SJSA1 (cell line): ENCODE measurements around the gene HEATR9.

DNA sequence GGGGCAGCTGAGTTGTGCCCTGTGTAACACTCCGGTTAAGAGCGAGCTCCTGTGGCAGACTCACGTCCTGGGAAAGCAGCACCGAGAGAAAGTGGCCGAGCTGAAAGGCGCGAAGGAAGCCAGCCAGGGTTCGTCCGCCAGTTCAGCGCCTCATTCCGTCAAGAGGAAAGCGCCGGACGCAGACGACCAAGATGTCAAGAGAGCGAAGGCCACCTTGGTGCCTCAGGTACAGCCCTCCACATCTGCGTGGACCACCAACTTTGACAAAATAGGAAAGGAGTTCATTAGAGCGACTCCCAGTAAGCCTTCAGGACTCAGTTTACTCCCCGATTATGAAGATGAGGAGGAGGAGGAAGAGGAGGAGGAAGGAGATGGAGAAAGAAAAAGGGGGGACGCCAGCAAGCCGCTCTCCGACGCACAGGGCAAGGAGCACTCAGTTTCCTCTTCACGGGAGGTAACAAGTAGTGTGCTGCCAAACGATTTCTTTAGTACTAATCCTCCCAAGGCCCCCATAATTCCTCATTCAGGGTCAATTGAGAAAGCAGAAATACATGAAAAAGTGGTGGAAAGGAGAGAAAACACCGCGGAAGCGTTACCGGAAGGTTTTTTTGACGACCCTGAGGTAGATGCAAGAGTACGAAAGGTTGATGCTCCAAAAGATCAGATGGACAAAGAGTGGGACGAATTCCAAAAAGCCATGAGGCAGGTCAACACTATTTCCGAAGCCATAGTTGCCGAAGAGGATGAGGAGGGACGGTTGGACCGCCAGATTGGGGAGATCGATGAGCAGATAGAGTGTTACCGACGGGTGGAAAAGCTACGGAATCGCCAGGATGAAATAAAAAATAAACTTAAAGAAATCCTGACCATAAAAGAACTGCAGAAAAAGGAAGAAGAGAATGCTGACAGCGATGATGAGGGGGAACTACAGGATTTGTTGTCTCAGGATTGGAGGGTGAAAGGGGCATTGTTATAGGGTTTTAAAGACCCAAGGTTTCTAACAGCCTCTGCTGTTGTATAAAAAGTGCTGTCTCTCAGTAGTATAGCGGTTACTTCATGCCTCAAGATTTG lies 705 bp downstream of the ZNF830 start:
- RAMPAGE, long total RNA = no peak

- RAMPAGE, long total RNA = no peak
Measured at GRCh38 chr17:35011150-35012207, 31.2 kb downstream of the LIG3 start.

DNA sequence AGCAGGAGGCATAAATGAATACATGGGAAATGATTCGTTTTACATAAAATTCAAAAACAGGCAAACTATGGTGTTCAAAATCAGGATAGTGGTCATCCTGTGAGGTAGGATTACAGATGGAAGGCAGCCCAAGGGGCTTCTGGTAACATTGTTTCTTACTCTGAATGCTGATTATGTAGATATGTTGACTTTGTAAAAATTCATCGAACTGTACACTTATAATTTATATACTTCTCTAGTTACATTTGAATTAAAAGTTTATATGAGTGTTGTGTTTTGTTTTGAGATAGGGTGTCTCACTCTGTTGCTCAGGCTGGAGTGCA lies 24.9 kb downstream of the RFFL start:
- RAMPAGE, long total RNA = no peak

- RAMPAGE, long total RNA = no peak
Measured at GRCh38 chr17:35046437-35047069, 17.0 kb downstream of the RFFL start.

DNA sequence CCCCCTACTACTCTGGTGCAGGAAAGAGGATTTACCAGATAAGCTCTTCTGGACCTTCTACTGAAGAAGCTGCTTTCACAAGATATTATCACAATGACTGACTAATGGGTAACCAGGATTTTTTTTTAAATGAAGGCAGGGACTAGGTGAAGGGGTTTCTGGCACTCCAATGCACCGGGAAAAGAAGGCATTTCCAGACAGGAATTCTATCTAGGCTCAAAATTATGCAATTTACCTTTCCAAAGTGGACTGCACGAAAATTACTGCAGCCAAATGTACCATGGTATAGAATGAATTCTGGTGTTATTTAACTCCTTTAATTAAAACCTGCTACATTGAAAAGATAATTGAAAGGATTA lies 16.5 kb downstream of the RFFL start:
- RAMPAGE, long total RNA = no peak

- RAMPAGE, long total RNA = no peak
Measured at GRCh38 chr17:35051663-35052214, 11.8 kb downstream of the RFFL start.

DNA sequence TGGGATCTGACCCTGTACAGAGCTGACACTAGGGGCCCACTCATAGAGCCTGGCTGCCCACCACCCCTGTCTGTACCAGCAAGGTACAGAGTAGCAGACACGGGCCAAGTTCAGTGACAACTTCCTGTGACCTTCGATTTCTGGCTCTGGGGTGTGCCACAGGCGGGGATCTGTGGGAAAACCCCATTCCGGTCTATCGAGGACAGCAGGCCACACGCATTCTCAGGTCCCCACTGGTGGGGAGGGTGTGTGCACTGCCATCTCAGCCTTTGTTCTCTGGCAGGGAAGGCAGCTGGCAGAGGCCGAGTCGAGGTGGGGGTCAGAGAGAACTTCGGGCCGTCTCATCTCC lies 10.0 kb downstream of the NLE1 start:
- RAMPAGE, long total RNA = no peak

- RAMPAGE, long total RNA = no peak
Measured at GRCh38 chr17:35150888-35151635, 3.4 kb downstream of the UNC45B start.

- RAMPAGE, long total RNA = no peak
Measured at GRCh38 chr17:35244192-35244895, 1.5 kb downstream of the SLFN5 start.

- RAMPAGE, long total RNA = no peak
Measured at GRCh38 chr17:35254061-35254564, 11.2 kb downstream of the SLFN5 start.

DNA sequence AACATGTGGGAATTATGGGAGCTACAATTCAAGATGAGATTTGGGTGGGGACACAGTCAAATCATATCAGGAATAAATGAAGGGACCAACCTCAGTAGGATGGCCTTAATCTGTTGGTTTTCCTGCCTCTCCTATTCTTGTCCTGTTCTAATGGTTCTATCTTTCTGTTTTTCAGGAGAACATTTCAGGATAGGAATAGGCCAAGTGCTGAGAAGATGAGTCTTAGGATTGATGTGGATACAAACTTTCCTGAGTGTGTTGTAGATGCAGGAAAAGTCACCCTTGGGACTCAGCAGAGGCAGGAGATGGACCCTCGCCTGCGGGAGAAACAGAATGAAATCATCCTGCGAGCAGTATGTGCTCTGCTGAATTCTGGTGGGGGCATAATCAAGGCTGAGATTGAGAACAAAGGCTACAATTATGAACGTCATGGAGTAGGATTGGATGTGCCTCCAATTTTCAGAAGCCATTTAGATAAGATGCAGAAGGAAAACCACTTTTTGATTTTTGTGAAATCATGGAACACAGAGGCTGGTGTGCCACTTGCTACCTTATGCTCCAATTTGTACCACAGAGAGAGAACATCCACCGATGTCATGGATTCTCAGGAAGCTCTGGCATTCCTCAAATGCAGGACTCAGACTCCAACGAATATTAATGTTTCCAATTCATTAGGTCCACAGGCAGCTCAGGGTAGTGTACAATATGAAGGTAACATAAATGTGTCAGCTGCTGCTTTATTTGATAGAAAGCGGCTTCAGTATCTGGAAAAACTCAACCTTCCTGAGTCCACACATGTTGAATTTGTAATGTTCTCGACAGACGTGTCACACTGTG lies 15.8 kb downstream of the SLFN5 start:
- RAMPAGE, long total RNA = no peak

DNA sequence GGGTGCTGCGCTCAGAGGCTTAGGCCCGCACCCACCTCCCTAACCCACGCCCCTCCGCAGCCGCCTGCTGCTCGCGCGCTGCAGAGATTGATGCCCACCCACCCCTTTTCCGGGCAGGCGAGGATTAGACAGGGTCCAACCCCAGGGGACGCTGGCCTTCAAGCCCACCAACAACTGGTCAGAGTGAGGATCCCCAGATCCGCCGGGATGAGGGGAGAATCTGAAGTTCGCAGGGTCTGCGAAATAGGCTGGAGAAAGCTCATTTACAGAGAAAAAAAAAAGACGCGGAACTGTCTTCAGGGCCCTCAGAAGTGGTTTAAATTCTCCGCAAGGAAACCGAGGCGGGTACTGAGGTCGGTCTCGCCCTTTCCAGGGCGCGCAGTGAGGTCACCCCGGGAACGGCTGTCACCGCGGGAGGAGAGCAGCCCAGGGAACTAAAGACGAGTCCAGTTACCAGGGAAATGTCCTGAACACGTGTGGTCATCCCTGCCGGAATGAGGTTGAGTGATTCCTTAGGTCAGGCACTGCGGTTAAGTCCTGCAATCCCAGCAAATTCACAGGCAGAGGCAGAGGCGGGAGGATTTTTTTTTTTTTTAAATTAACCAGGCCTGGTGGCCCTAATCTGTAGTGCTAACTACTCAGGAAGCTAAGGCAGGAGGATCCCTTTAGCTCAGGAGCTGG lies 27.7 kb downstream of the SLFN11 start:
- RAMPAGE, long total RNA = no peak

DNA sequence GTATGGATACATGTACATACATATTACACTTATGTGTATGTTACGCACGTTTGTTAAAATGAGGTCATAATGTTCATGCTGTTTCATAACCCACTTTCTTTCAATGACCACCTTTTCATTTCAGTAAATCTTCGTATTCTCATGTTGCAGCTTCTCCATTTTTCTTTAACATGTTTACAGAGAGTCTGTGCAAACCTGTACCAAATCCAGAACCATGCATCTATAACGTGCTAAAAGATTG lies 1.2 kb upstream of the SLFN11 start:
- RAMPAGE, long total RNA = no peak

DNA sequence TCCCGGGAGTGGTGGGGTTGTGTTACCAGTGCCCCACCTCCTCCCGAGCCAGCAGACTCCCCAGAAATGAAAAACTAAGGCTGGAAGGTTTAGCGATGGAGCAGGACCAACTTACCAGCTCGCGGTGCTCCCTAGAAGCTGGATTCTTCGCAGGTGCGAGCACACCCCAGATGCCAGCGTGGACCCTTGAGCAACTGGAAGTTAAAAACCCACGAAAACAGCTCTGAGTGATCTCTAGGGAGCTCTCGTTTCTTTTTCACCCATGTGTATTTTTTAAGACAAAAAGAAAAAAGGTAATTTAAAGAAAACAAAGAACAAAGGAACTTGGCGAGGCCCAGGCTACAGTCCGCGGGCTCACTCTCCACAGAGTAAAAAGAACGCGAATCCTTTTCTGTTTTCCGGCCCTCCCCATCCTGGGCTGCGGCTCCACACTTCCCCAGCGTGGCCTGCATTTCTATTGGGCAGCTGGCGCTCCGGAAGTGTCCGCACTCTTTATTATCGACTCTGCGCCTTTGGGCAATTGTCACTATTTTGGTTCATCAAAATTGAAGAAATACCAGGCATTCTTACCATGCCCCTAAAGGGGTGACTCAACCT lies 588 bp upstream of the SLFN12 start:
- RAMPAGE, long total RNA = no peak

- RAMPAGE, long total RNA = no peak
Measured at GRCh38 chr17:35479932-35480414, 31.4 kb upstream of the SLFN13 start.

DNA sequence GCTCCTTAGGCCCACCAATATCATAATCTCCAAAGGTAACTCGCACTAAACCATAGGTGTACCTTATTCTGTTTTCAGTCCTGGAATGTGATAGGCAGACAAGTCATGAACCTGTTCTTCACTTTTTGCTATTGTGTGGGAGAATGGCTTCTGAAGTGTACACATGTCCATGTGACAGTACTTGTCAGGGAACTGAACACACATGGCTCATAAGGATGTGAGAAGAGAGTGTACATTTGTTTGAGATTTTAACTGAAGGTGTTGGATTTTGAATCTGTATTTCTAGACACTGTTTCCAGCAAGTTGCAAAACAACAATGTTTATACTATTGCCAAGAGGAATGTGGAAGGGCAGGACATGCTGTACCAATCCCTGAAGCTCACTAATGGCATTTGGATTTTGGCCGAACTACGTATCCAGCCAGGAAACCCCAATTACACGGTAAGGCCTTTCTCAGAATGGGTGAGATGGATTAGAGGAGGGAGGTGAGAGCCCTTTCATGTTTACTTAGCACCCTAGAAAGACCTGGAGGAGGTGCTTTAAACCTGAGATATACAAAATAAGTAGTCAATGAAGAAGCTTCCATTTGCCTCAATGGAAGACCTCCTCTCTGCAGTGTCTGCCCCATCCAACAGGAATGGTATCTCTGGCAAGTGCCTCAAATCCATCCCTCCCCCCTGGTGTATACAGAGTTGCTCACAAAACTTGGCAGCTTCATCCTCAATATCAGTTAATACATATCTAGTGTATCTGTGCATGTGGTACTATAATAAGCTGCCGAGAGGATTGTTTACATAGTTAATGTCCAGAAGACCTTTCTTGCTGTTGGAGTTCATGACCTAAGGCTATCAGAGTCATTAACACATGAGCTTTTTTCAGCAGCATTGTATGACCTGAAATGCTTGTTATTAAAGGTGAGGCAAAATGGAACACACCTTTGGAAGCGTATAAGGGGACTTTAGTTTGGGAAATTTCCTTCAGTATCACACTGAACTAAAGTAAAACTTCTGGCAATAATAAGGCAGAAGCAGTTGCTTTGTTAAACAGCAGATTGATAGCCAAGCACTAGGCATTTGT lies 14.2 kb upstream of the RASL10B start:
- RAMPAGE, long total RNA = no peak

DNA sequence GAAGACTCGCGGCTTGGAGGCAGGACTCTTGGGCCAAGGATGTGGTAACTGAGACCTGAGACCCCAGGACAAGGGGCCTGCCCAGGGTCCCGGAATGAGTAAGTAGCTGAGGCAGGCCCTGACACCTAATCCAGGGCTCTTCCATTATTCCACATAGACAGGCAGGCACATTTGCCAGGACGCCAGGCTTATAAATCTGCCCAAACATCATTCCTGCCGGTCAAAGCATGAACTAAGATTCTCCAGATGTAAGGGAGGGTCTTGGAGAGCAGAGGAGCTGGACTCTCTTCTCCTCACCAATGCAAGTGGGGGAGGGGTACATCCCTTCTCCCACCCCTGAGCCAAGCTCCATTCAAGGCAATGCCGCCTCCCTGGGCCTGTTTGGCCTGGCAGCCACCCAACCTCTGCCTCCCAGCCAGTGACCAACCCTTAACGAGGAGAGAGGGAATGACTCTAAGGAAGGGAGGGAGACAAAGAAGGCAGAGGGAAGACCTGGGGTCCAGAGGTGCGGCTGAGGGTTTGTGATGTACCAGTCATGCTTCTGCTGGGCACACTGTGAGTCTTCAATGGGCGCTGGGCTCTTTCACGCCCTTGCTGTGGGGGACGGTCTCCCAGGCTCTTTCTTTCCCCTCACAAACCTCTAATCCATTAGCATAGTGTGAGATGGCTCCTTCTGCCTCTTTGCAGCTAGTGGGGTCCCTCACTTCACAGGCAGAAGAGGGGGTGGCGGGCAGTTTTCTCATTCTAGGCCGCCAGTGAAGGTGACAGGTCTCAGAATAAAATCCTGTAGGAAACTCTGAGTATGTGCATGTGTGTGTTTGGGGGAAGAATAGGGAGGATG lies 13.9 kb downstream of the C17orf50 start:
- RAMPAGE, long total RNA = no peak

DNA sequence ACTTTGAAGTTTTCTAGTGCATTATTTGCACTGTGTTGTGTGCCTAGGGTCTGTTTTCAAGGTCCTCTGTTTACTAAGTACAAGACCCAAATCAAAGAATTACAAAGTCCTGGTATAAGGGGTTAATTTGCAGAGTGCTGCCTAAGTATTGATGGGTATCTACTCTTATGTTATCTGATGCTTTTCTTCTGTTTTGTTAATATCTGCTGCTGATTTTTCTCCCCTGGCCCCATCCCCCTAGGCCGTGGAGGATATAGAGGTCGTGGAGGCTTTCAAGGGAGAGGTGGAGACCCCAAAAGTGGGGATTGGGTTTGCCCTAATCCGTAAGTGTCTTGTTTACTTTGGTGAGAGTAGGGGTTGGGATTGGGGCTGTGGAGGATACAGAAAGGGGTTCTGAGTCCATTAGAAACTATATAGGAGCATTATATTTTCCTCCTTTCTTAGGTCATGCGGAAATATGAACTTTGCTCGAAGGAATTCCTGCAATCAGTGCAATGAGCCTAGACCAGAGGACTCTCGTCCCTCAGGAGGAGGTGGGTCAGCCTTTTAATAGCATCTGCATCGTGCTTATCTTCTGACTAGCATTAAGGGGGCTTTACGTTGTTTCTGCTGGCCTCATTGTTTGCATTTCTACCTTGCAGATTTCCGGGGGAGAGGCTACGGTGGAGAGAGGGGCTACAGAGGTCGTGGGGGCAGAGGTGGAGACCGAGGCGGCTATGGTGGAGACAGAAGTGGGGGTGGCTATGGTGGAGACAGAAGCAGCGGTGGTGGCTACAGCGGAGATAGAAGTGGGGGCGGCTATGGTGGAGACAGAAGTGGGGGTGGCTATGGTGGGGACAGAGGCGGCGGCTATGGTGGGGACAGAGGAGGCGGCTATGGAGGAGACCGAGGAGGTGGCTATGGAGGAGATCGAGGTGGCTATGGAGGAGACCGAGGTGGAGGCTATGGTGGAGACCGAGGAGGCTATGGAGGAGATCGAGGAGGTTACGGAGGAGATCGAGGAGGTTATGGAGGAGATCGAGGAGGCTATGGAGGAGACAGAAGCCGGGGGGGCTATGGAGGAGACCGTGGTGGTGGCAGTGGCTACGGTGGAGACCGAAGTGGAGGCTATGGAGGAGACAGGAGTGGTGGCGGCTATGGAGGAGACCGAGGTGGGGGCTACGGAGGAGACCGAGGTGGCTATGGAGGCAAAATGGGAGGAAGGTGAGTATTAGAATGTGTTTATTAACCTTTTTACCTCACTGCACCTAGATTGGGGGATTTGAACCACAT lies 24.4 kb downstream of the HEATR9 start:
- RAMPAGE, long total RNA = no peak

DNA sequence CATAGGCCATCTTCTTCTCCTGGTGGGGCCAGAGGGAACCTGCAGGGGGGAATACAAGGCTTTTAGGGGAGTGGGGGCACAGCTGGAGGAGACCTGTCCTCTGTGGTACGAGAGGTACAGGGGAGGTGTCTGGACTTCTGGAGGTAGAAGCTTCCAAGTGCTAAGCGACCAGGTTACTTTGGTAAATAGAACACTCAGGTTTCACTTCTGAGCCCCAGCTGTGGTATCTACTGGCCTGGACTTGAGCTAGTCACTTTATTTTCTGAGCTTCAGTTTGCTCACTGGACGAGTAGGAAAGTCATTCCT lies at the start of gene HEATR9:
HEATR9 (minus strand) TSS at position 159 of the 306 bp plus-strand sequence.
- RAMPAGE, long total RNA = no peak

- RAMPAGE, long total RNA = no peak
Measured at GRCh38 chr17:35875295-35876035, 4.7 kb downstream of the CCL5 start.